Mesenteric fat pad (tissue), 1 donor: ENCODE measurements around the gene TREML1.

- PRO-cap, result no peak
Measured at GRCh38 chr6:39206907-39207658, 22.2 kb downstream of the KCNK5 start.

- PRO-cap, result no peak
Measured at GRCh38 chr6:39812286-39813387, 20.5 kb downstream of the DAAM2 start.

- PRO-cap, result no peak
Measured at GRCh38 chr6:40377974-40378759, 209.0 kb downstream of the LRFN2 start.

DNA sequence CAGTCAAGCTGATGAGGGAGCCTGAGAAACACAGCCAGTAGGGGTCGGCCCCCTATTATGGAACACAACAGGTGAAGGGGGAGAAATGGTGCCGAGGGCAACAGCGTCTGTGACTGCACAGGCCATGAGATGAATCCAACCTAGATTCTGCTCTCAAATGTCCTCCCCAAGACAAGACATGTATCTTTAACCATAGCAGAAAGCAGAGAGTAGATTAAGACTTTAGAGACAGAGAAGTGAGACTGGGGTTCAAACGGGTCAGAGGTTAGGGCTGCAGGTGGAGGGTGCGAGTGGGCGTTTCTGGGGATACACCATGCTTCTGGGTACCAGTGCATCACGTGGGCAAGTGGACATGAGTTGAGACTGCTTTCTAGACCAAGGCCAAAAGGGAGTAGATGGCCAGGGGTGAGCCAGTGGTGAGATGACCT, 156.3 kb upstream of the LRFN2 start:
- PRO-cap, result no peak

GRCh38 chr6:41028305-41029119, 10.5 kb downstream of the UNC5CL start:
- PRO-cap, result no peak

GRCh38 chr6:41041157-41041594, 1.1 kb upstream of the TSPO2 start:
- PRO-cap, result no peak

DNA sequence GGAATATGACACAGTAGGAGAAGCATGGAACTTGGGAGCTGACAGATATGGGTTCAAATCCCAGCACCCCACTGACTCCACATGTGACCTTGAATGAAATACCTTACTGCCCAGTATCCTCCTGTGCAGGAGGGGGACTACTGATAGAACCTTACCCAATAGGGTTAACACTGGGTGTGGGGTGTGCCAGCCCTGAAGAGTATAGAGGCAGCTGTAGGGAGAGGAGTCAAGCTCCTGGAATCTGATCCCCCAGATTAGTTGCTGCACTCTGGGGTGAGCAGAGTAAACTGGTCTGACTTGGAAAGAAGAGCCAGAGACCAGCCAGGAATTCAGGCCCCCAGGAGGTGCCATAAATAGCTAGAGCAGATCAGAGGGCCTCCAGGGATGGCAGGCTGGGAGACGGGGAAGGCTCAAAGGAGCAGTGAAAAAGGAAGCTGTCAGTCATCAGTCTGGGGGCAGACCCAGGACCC, 3.5 kb upstream of the APOBEC2 start:
- PRO-cap, result no peak

GRCh38 chr6:41074111-41074788, 1.5 kb downstream of the NFYA start:
- PRO-cap, result no peak

DNA sequence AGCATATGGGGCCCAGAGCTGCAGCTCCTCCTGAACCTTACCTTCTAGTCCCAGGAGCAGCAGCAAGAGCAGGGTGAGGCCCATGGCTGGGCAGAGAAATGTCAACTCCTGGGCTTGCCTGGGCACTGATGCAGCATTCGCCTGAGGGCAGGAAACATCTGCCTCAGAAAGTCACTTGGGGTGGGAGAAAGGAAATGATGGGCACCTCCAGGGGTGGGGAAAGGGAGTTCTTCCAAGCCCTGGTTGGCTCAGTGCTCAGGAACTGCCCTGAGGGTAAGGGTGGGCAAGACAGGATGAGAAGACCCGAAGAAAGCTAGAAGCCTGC, at the start of gene TREML1:
Gene TREML1, minus strand, starts transcription at position 143 of the 325 bp plus-strand sequence.
- PRO-cap, result no peak

DNA sequence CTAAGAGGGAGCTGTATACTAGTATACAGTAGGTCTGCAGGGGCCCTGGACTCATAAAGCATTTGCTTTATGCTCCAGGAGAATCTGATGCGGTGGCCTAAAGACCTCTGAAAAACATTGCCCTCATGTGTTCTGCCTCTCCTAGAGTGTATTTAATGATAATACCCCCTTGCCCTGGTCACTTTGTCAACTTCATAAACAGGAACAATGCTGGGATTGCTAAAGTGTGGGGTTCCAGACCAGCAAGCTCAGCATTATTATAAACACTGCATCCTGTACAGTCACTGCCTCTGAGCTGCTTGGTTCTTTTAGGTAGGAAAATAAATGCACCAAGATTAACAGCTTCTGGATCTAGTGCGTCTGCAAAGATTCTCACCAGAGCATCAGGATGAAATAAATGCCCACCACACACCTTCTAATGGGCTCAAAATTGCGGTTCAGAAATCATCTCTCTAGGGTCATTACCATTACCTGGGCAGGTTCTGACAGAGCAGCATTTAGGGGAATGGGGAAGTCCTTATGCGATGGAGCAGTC, 12.2 kb downstream of the TREM1 start:
- PRO-cap, result no peak

DNA sequence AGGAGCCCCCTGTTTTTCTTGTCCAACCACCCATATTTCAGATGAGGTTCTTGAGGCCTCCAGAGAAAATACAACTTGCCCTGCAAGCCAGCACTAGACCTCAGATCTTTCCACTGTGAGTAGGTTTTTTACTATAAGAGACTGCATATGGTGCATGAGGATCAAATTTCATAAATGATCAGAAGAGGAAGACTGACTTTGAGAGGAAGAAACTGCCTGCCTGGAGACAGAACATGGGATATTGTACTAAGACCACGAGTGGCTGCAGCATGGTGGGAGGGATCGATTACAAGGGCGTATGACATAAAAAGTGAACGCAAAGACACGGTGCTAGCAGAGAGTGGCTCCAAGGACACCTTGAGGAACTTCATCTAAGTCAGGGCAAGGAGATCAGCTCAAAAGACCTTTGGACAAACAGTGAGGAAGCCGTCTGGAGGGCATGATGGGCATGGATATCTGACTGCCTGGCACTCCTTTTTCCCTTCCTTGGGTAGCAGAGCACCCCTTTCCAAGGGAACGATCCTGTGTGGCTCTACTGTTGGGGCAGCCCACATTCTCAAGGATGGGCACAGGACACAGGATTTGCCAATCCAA, 3.6 kb downstream of the TREM1 start:
- PRO-cap, result no peak

DNA sequence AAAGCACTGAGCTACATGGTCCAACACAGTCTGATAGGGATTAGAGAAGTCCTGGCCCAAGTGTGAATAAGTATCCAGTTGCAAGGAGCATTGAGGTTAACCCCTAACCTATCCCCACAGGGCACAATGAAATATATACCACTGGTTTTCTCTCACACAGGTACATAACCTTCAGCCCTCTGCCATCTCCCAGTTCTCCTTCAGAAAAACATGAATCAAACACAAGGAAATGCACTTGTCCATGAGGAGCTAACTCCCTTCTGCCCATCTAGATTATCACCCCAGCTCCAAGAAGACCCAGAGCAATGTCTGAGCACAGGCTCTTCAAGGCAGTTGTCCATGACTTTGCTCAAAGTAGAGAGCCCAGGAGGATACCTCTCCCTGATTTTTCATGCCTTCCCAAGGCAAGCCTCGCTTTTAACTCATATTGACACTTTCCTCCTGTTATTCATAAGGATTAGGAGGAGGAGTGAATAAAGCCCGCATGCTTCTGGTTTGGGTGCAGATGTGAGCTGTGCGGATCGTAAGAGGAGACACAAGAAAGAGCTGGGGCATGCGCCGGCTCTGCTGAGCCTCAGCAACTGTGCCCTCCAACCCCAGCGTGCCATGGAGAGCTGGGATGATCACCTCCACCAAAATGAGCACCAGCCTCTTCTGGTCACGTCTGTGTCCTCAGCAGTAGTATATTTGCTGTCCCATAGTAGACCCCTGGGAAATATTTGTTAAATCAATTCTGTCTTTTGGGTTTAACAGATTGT, 806 bp downstream of the TREM1 start:
- PRO-cap, result no peak

DNA sequence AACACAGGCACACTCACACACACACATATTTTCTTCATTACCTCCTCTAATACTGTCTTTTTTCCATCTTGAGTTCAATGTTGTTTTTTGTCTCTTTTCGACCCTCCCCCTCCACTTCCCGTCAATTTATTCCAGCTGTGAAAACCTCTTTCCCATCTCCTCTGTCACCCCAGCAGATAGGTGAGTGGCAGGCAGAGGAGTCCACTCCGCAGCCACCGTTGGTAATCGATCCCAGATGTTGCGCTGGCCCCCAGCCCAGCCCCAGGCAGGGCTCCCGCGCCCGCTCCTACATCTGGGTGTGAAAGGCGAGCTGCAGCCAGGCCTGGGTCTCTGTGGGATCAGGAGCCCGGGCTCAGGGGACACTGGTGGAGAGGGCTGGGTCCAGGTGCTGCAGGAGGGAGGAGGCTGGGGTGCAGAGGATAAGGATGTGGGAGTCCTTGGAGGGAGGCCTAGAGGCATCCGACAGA, 56.7 kb upstream of the FOXP4 start:
- PRO-cap, result no peak

DNA sequence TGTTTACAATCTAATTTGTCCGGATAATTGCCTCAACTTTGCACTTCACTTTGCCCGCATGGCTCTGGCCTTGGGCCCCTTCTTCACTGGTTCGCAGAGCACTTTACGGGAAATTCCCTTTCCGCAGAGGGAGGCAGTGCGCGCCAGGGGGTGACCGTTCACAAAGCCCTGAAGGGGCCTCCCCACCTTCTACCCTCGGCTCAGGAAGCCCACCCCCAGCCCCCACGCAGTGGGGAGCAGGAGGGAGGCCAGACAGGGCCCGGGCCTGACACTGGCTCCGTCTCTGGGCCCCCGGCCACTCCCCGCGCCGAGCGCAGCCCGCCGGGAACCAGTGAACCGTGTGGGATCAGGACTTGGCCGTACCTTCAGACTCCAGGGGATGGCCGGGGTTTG, 548 bp upstream of the FOXP4 start:
- PRO-cap, result no peak

GRCh38 chr6:41547218-41548225, 1.3 kb downstream of the FOXP4 start:
- PRO-cap, result no peak

- PRO-cap, result no peak
Measured at GRCh38 chr6:41591220-41592025, 45.2 kb downstream of the FOXP4 start.

- PRO-cap, result no peak
Measured at GRCh38 chr6:41705506-41706597, 29.6 kb downstream of the TFEB start.

- PRO-cap, result no peak
Measured at GRCh38 chr6:41733583-41734084, 1.8 kb downstream of the TFEB start.

- PRO-cap, result no peak
Measured at GRCh38 chr6:41920733-41920982, 281 bp downstream of the MED20 start.

GRCh38 chr6:42004112-42004377, 46.3 kb upstream of the TAF8 start:
- PRO-cap, result no peak